Ovary (tissue), 7 donors: ENCODE measurements around a stretch of chr12.

DNA sequence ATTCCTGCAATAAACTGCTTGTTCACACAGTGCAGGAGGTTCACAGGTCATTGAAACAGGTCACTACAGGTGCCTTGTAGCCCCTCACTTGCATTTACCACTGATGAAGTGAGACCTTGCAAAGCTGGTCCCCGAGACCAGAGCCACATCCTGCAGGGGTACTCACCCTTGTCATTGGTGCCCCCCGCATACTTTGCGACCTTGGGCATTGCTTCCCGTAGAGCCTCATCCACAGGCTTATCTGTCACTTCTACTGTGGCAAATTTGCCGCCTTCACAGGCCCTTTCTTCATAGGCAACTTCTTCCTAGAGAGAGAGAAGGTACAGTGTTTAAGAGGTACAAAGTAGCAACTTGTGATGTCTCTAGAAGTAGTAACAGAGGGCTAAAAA, 11.0 kb downstream of the HEBP1 start:
- PRO-cap, 7 experiments, result no peak in any of the 7 experiments
- RAMPAGE, long total RNA, 2 experiments, result start-site peak on the minus strand in 1 of 2 experiments, centred at position 172 of the sequence, 40 reads per replicate

GRCh38 chr12:13000604-13000969, 522 bp upstream of the HEBP1 start:
- PRO-cap, 7 experiments, result peak in 2 of 7 experiments; most common plus-strand start chr12:13000907 (in 1); most common minus-strand start chr12:13000808 (in 1)
- RAMPAGE, long total RNA, 2 experiments, result no peak in any of the 2 experiments

DNA sequence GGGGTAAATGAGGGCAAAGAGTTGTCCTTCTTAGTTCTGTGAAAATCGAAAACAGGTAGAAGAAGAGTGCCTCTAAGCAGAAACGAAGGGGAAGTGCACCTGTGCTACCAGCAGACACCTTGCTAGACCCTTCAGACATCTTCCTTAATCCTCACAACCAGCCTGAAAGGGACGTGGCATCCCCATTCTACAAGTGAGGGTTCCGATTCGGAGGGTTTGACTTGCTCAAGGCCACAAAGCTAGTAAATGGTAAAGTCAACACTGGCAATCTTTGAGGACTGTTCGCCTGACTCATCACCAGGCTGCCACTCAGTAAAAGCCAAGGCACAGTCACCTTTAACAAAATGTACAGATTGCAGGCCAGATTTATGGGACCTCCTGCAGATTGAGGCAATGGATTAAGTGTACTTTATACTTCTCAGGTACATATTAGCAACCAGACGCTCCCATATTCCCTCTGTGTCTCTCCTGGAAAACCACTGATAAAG, 1.5 kb downstream of the GSG1 start:
- PRO-cap, 7 experiments, result no peak in any of the 7 experiments
- RAMPAGE, long total RNA, 2 experiments, result no peak in any of the 2 experiments

DNA sequence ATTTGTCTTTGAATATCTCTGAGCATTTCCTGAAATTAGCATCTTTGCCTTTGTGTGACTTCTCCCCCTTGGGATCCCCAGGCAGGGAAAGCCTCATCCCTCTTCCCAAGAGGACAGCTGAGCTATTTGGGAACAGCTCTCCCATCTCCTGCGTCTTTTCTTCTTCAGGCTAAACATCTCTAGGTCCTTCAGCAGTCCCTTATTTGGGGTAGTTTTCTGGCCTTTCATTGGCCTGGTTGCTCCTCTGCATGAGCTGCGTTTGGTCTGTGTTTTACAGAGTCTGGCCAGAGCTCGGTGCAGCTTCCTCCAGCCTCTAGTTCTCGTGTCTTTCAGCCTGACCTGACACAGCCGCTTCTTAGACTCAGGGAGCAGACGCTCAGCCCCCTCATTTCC, 13.4 kb upstream of the GSG1 start:
- PRO-cap, 7 experiments, result no peak in any of the 7 experiments
- RAMPAGE, long total RNA, 2 experiments, result no peak in any of the 2 experiments

DNA sequence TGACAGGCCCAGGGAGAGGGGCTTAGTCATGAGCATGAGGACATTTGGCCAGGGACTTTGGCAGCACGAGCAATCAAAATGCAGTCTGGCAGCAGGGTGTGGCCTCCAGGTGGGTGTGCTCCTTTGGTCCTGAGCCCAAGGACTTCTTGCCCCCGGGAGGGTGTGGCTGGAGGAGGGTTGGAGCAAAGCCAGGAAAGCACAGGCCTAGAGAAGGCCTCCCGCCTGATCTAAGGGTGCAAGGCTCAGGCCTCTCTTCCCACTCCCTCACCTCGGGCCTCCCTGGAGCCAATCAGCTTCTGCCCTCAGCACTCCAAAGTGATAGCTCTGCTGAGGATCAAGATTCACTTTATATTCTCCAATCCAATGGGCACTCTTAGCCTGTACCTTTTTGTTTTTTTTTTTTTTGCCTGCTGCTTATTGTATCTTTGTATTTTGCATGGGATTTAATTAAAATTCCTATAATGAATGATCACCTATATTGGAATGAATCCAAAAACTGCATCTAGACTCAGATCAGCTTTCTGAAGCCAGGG, 25.8 kb downstream of the EMP1 start:
- PRO-cap, 7 experiments, result no peak in any of the 7 experiments
- RAMPAGE, long total RNA, 2 experiments, result no peak in any of the 2 experiments

GRCh38 chr12:13362078-13362416, 165.5 kb downstream of the EMP1 start:
- PRO-cap, 7 experiments, result no peak in any of the 7 experiments
- RAMPAGE, long total RNA, 2 experiments, result no peak in any of the 2 experiments

DNA sequence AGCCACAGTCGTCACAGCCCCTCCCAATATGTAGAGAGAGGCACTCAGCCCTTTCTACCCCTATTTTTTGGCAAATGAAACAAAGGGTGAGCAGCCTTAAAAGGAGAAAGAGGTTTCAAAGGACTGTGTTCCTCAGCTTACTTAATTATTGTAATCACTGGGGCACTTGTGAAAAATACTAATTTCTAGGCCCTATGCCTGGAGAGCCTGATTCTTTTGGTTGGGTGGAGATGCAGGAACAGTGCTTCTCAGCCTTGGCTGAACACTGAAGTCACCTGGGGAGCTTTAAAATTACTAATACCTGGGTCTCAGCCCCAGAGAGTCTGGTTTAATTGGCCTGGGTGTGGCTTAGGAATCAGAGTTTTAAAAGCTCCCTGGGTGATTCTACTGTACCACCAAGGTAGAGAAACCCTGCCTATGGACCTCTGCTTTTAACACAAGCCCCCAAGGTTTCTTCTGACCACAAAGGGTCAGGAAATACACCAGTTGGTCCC, 190.0 kb downstream of the EMP1 start:
- PRO-cap, 7 experiments, result no peak in any of the 7 experiments
- RAMPAGE, long total RNA, 2 experiments, result no peak in any of the 2 experiments

DNA sequence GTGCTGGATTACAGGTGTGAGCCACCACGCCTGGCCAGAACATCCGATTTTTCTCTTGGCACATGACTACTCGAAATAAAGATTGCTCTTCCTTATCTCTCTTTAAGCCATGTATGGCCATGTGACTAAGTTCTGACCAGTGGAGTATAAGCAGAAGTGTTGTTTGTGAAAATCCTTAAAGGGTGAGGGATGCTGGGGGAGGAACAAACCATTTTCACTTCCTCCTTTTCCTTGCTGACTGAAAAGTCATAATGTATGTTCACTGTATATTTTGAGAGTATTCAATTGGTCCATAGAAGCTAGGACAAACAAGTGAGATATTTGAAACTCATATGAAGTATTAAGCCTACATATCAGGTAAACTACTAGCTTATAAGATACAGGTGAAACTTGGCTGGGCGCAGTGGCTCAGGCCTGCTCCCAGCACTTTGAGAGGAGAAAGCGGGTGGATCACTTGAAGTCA, 50.6 kb upstream of the ATF7IP start:
- PRO-cap, 7 experiments, result no peak in any of the 7 experiments
- RAMPAGE, long total RNA, 2 experiments, result no peak in any of the 2 experiments

DNA sequence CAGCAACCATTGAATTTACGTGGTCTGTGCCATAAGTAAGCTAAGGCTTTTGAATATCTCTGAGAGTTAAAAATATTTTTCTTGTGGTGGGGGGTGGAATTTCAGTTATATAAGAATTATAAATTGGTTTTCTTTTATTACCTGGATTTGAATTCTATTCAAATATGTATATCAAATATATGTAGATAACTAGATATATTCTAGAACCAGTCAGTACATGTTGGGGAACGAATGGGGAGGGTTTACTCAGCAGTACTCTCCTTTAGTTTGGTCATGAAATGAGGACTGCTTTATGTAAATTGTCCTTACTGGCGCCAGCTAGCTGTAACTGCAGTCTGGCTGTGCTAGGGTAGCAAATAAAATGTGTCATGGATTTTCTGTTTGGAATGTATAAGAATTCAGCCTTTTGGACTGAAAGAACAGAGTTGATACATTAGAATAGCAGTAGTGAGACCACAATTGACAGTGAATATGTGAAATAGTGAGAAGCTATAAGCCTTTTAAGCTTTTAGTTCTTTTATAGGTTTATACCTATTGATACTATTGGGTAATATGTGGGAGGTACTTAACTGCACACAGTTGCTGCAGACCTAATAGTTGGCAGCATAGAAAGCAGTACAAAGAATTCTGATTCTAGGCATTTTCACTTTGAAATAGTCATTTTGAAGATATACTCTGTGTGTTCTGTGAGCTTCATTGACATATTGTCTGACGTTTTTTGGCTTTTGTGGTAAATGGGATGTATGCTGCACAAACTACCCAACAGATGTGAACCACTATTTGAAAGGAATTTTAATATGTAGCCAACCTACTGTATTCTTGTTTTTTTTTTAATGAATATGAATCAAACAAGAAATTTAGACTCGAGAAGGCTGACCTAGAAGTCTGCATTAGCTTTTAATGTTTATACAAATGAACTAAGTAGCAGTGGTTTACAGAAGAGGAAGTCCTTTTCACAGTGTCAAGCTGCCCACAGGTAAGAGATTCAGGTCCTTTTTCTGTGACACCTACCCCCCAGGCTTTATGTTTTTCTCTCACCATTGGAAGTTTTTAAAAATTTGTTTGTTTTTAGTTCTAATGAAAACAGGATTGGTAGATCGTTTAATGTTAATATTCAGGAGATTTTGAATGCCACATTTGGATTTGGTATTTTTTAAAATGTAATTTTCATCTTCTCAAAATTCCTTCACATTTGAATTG, 29.2 kb downstream of the ATF7IP start:
- PRO-cap, 7 experiments, result peak in 6 of 7 experiments; most common minus-strand start position 269 of the sequence (in 5)
- RAMPAGE, long total RNA, 2 experiments, result no peak in any of the 2 experiments

DNA sequence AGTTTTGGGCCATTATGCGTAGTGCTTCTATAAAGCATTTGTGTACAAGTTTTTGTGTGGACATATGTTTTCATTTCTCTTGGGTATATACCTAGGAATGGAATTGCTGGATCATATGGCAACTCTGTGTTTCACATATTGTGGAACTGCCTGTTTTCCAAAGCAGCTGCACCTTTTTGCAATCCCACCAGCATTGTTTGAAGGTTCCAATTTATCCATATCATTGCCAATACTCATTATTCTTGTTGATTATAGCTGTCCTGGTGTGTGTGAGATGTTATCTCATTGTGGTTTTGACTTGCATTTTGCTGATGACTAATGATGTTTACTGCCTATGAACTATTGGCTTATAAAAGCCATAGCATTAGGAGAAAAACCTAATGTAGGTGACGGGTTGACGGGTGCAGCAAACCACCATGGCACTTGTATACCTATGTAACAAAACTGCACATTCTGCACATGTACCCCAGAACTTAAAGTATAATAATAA, 45.6 kb downstream of the ATF7IP start:
- PRO-cap, 7 experiments, result no peak in any of the 7 experiments
- RAMPAGE, long total RNA, 2 experiments, result no peak in any of the 2 experiments

DNA sequence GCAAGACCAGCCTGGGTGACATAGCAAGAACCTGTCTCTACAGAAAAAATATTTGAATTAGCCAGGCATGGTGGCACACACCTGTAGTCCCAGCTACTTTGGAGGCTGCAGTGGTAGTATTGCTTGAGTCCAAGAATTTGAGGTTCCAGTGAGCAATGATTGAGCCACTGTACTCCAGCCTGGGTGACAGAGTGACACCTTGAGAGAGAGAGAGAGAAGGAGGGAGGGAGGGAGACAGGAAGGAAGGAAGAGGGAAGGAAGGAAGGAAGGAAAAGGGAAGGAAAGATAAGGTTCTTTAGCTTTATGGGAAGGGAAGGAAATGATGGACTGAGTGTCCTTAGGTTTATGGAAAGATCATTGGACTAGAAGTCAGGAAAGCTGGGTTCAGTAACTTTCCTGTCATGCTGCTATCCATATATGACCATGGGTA, 69.4 kb downstream of the ATF7IP start:
- PRO-cap, 7 experiments, result no peak in any of the 7 experiments
- RAMPAGE, long total RNA, 2 experiments, result no peak in any of the 2 experiments

DNA sequence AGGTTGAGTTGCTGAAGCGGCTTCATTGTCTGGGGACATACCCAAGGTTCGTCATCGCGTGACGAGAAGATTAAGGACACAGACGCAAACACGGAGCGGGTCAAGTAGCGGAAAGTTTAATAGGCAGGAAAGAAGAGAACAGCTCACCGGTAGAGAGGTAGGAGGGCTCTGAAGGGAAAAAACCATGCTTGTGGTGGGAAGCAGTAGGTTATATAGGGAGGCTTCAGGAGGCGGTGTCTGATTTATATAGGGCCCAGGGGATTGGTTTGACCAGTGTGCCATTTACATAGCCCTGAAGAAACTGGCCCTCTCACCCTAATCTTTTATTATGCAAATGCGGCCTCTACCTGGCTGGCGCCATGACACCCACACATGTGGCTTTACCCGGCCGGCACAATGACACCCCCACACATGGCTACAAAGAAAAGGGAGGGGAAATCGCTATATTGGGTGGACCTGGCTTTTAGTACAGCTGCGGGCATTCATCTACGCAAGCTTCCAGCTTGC, 30.5 kb downstream of the GUCY2C start:
- PRO-cap, 7 experiments, result no peak in any of the 7 experiments
- RAMPAGE, long total RNA, 2 experiments, result no peak in any of the 2 experiments

DNA sequence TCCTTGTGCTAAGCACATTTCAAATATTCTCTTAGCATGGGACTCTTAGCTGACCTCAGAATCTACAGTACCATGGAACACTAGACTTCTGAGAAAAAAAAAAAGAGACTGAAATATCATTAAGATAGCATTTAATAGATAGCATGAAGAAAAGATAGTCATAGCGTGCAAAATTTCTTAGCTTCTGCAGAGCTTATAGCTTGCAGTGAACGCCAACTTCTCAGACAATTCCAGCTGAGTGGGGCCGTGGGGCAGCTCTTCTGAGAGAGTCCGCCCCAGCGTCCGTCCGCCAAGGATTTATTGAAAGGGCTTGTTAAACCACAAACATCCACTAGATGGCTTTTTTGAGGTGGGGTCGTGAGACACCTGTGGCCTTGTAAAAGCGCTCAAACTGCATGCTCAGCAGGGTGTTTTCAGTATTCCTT, 14.7 kb downstream of the H4C16 start:
- PRO-cap, 7 experiments, result no peak in any of the 7 experiments
- RAMPAGE, long total RNA, 2 experiments, result no peak in any of the 2 experiments

GRCh38 chr12:14952190-14952994, 9.0 kb downstream of the ARHGDIB start:
- PRO-cap, 7 experiments, result peak in 2 of 7 experiments; most common plus-strand start chr12:14952549 (in 1); most common minus-strand start chr12:14952396 (in 2)
- RAMPAGE, long total RNA, 2 experiments, result no peak in any of the 2 experiments

DNA sequence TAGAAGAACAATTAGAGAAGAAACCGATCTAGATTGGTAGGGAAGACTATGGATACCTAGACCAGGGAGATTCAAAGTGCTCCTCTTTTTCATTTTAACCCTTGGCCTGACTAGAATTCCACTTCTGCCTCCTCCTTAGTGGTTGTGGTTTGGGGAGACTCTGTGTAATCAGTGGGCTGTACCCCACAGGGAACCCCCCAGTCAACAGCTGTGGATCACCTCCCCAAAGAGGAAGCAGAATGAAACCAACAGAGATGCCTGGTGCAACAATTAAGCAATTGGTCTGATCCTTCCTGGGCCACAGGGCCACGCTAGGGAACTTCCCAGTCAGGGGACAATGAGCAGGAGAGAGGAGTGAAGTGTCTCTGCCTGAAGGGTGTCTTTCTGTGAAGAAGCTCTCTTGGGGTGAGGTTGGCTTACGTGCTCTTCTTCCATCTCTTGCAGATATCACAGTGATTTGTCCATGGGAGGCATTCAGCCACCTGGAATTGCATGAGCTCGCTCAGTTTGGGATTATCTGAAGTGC, 8.2 kb downstream of the PDE6H start:
- PRO-cap, 7 experiments, result no peak in any of the 7 experiments
- RAMPAGE, long total RNA, 2 experiments, result no peak in any of the 2 experiments

- PRO-cap, 7 experiments, result peak in 2 of 7 experiments; most common plus-strand start chr12:15002417 (in 1); most common minus-strand start chr12:15002222 (in 1)
- RAMPAGE, long total RNA, 2 experiments, result start-site peak on the plus strand in 2 of 2 experiments, at chr12:15001767-15001847 at its widest, 13 to 46 reads per replicate
Observed at GRCh38 chr12:15001575-15002647, 29.1 kb downstream of the PDE6H start.

DNA sequence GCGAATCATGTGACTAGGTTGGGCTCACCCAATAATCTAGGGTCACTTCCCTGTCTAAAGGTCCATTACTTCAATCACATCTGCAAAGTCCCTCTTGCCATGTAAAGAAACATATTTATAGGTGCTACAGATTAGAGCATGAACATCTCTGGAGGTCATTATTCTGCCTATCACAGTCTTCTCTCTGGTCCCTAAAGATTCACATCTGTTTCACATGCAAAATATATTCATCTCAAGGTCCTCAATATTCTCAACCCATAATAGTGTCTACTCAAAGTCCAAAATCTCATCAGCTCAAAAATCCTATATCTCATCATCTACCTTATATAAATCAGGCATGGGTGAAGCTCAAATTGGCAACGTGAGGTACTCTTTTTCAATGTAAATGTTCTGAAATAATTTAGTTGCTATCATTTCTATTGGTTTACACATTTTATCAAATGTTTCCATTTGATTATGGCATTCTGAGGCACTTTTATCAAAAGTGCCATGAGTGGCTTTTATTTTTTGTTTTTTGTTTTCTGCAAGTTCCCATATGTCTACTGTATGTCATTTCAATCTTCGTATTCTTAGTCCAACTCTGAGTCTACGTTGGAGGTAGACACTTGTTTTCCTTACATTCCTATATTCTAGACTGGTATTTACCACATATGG, 22.2 kb downstream of the RERG start:
- PRO-cap, 7 experiments, result no peak in any of the 7 experiments
- RAMPAGE, long total RNA, 2 experiments, result no peak in any of the 2 experiments

DNA sequence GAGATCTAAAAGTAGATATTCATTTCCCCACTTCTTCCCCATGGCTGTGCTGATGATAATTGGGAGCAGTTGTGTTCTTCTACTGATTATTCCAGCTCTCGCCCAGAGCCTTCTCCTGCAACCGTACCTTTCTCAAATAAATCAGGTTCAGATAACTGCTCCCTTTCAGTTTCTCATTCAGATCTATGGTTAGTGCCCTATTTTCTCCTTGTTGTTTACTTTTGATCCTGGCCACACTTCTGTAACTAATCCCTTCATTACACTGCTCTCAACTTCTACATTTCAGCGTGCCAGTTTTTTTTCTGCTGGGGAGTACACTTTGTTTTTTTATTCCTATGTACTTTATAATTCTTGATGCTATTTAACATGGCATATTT, 2.8 kb upstream of the STRAP start:
- PRO-cap, 7 experiments, result no peak in any of the 7 experiments
- RAMPAGE, long total RNA, 2 experiments, result no peak in any of the 2 experiments

DNA sequence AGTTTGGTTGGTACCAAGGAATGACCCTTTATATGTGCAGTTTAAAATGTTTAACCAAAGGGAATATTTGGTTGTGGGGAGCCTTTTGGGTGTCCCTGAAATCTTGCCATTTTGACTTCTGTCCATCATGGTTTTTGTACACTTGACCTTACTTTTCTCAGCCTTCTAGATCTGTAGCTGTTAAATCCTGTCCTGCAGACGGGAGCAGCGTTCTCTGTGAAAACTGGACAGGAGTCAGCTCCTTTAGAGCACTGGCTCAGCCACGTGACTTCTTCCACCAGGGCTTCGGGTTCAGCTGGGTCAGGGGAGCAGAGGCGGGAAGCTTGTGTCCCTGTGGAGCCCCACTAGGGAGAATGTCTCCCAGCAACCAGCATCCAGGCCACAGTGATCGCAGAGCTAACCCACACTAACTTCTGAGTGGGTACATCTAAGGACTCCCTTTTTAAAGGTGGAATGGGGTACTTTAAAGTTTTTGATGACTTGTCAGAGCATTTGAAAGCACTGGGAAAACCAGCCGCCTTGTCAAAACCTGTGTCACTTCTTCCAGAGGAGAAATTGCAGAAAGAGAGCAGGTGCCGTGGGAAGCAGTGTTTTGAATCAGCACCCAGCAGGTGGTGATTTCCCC, 17.7 kb downstream of the DERA start:
- PRO-cap, 7 experiments, result no peak in any of the 7 experiments
- RAMPAGE, long total RNA, 2 experiments, result no peak in any of the 2 experiments

- PRO-cap, 7 experiments, result no peak in any of the 7 experiments
- RAMPAGE, long total RNA, 2 experiments, result no peak in any of the 2 experiments
Observed at GRCh38 chr12:15992735-15993057, 81.6 kb downstream of the DERA start.